Right lobe of liver (tissue), 4 donors: ENCODE measurements around a stretch of chr14.

DNA sequence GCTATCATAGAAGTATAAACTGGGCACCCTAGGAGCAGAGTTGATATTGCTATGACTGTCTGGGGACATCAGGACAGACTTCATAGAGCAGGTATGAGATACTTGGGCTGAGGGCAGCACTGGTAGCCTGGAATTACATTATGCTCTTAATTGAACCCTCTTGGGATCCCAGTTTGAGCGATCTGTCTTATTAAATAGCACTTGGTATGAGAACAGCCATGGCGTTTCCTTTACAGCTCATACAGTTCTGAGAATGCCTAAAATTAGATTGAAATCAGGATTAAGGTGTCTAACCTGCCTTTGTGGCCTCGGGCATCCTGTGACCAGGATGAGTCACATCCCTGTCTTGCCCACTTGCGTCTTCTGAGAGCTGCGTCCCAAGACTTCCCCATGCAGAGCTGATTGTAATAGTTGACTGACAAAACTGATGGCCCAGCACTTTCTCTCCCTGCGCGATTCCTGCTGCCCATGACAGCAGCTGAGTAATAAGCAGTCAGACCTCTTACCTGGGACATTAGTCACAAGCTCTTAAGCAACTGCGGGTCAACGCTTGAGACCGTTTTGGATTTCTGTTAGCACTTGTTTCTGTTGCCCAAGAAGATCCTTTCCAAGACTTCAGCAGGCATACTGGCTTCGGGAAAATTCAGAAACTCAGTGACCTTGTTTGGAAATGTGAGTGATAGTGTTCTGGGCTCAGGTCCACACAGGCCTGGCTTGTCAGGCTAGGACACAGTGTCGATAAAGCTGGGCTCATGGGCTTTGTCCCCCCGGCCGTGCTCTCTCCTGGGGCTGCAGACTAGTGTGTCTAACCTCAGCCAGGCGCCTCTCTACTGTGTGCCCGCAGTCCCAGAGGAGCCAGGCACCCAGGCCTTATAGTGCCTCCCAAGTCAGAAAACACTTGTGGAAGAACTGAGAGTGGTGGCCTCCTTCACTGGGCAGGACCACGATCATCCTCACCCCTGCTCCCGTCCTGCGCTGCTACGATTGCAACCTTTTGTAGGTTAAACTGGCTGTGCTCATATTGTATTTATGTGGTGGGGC lies 169.9 kb upstream of the HIF1A start:
- PRO-cap, 4 experiments: peak in 2 of 4 experiments; most common plus-strand start position 438 of the sequence (in 1); most common minus-strand start position 461 of the sequence (in 2)
- RAMPAGE, long total RNA, 2 experiments: no peak in any of the 2 experiments

DNA sequence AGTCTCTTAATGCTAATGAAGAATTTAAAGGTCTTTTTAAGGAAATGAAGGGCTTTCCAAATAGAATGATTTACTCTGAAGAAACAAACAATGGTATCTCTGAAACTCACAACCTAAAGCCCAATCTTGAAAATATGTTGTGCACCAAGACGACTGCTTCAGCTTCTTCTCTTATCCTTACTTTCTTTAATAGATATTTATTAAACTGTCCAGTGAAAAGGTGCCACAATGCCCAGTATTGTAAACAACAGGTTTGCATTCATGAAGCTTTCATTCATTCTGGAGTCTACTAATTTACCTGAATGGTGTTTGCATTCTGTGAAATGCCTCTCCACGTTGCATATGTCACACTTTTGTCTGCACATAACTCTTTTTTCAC lies 145.1 kb upstream of the HIF1A start:
- PRO-cap, 4 experiments: no peak in any of the 4 experiments
- RAMPAGE, long total RNA, 2 experiments: no peak in any of the 2 experiments

GRCh38 chr14:61553786-61554236 lies 141.5 kb upstream of the HIF1A start:
- PRO-cap, 4 experiments: peak in 2 of 4 experiments; most common plus-strand start chr14:61554041 (in 1); most common minus-strand start chr14:61553867 (in 2)
- RAMPAGE, long total RNA, 2 experiments: no peak in any of the 2 experiments

DNA sequence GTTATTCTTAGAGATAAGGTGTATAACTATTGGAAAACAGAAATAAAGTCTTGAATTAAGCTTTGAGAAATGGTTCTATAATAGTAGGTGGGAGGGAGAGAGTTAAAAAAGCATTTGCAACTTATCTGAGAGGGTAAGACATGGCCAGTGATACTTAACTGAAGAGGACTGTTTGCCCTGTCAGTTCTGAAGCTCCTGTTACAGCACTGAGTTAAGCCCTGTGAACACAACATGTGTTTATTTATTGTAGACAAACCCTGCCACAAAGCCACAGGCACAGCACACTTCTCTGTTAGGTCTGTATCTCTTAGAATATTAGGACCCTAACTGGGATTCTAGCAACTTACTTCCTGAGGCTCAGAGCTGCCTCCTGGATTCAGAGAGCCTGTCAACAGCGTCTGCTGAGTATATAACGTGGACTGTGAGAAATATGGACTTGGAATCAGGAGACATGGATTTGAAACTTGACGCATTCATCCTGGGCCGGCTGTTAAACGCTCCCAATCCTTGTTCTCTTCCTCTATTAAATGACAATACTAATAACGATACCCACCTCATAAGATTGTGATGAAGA lies 135.0 kb upstream of the HIF1A start:
- PRO-cap, 4 experiments: peak in 1 of 4 experiments; most common plus-strand start position 253 of the sequence (in 1); most common minus-strand start position 213 of the sequence (in 1)
- RAMPAGE, long total RNA, 2 experiments: no peak in any of the 2 experiments

DNA sequence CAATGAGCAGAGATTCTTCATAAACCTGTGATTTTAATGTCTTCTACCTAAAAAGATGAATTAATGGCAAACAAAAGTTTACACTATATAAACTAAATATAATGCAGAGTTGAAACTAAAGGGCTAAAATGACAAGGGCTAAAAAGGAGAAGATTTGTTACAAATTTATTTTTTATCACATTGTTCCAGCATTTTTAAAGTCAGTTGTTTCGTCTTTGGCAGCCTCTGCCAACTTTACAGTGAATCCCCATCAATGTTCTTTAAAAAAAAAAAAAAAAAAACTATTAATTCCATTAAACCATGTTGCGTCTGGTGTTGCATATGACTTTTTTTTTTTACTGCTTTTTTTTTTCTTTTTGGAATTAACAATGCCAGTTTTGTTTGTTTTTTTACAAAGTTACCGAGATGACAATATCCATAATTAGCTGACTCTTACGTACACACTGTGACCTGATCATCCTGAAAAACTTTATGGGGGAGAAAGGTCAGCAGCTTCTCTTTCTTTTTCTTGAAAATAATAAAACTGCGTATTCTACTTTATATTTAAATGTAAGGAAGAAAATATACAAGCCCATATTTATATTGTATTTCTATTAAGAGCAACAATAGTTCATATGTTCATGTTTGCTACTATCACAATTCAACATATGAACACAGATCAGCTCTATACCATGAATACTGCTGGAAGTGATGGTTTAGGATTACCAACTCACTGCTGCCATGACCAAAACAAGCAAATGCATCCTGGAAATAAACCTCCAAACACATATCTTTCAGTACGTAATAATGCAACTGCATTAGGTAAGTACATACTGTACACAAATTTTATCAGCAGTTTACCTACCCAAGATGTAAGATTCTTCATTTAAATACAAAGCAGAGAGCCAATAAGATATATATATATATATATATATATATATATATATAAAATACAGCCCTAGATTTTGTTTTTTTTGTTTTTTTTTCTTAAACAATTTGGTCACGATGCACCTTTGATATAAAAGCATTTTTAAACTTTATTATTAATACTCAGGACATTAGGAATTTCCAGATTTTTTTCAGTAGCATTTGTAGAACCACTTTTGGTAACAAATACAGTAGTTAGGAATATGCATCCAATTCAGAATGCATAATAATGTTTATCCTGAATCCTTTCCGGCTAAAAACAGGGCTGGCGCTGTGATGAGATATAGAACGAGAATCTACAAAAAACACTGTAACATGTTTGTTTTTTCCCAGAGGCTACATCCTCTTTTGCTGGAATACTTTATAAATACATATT lies 55.4 kb upstream of the GPHB5 start:
- PRO-cap, 4 experiments: no peak in any of the 4 experiments
- RAMPAGE, long total RNA, 2 experiments: start-site peak on the minus strand in 1 of 2 experiments, centred at positions 567 to 784 of the sequence, 18 to 20 reads per replicate

DNA sequence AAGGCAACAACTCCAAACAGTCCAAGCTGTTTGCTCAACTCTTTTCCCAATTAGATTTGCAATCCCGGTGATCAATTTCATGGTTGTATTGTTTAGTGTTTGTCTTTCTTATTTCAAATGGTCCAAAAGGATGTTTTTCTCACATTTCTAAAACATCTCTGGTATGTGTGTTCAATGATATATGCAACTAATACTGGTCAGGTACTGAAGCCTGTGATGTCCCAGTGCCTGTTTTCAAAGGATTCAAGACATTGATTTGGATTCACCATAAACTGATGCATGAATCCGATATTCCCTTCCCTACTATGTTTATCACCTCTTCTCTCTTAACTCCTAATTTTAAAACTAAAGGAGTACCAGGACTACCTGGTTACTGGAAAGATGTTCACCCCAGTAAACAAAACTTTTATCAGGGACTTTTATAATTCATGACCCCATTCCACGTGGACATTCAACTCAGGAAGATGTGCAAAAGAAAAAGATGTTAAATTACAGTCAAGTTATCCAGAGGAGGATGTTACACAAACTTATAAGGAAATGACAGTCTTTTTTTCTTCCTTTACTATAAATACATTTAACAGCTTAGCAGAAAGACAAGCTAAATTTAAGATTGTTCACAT lies 56.4 kb upstream of the GPHB5 start:
- PRO-cap, 4 experiments: no peak in any of the 4 experiments
- RAMPAGE, long total RNA, 2 experiments: start-site peak on the minus strand in 1 of 2 experiments, centred at positions 216 to 559 of the sequence, 22 to 35 reads per replicate

DNA sequence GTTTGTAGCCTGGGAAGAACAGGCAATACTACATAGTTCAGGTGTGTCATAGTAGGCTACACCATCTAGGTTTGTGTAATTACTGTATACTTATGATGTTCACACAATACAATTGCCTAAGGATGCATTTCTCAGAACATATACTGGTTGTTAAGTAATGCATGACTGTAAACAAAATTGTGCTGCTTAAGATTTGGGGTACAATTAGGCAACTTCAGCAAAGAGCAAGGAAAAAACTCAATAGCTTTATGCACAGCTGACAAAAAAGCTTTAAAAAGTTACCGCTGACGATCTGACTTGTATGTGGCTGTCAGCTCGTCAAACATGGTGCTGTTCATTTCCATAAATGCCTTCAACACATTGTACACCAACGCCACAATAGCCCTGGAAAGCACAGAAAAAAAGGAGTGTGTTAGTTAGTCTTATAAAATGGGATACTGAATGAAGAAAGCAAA lies 63.1 kb upstream of the GPHB5 start:
- PRO-cap, 4 experiments: no peak in any of the 4 experiments
- RAMPAGE, long total RNA, 2 experiments: no peak in any of the 2 experiments

- PRO-cap, 4 experiments: no peak in any of the 4 experiments
- RAMPAGE, long total RNA, 2 experiments: start-site peak on the minus strand in 1 of 2 experiments, at chr14:63434623-63434829 at its widest, 5 reads per replicate
Observed at GRCh38 chr14:63434336-63435078, 108.7 kb downstream of the PPP2R5E start.

DNA sequence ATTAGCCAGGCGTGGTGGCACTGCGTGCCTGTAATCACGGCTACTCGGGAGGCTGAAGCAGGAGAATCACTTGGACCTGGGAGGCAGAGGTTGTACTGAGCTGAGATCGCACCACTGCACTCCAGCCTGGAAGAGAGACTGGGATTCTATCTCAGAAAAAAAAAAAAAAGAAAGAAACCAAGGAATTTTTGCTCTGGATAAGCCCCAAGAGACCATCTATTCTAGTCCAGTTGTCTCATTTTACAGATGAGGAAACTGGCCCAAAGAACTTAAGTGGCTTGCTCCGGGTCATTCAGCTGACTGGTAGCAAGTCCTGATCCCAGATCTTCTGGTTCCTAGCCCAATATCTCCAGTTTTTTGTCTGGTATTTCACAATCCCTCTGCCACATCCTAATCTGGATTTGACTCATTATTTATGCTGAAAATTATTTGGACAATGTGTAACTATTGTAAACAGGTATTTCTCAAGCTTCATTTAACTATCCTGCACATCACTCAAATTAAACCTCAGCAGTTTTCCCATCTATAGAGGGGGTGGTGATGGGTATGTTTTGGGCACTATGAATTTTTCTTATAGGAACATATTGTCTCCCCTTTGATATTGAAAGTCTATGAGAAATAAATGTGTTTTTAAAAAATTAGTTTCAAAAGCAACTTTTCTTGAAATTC lies 43.5 kb downstream of the PPP2R5E start:
- PRO-cap, 4 experiments: peak in 2 of 4 experiments; most common minus-strand start position 330 of the sequence (in 2)
- RAMPAGE, long total RNA, 2 experiments: no peak in any of the 2 experiments

GRCh38 chr14:63650752-63651156 lies 9.1 kb upstream of the WDR89 start:
- PRO-cap, 4 experiments: no peak in any of the 4 experiments
- RAMPAGE, long total RNA, 2 experiments: no peak in any of the 2 experiments

DNA sequence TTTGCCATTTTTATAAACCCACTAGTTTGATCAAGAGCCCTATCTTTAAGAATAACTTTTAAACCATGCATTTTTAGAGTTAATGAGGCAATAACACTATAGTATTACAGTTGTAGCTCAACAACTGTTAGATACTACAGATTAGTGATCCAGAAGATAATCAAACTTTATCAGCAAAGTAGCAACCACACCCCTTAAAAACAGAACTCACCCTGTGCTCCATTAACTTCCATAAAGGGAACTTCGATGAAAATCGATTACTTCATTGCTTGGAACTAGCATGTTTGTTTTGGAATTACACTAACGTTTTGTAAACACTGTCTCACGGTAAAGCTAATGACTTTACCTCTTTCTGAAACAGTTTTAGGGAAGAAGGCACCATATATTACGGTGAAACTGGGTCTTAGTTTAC lies 1.4 kb downstream of the SGPP1 start:
- PRO-cap, 4 experiments: peak in 4 of 4 experiments; most common plus-strand start position 356 of the sequence (in 4); most common minus-strand start position 233 of the sequence (in 2)
- RAMPAGE, long total RNA, 2 experiments: no peak in any of the 2 experiments

DNA sequence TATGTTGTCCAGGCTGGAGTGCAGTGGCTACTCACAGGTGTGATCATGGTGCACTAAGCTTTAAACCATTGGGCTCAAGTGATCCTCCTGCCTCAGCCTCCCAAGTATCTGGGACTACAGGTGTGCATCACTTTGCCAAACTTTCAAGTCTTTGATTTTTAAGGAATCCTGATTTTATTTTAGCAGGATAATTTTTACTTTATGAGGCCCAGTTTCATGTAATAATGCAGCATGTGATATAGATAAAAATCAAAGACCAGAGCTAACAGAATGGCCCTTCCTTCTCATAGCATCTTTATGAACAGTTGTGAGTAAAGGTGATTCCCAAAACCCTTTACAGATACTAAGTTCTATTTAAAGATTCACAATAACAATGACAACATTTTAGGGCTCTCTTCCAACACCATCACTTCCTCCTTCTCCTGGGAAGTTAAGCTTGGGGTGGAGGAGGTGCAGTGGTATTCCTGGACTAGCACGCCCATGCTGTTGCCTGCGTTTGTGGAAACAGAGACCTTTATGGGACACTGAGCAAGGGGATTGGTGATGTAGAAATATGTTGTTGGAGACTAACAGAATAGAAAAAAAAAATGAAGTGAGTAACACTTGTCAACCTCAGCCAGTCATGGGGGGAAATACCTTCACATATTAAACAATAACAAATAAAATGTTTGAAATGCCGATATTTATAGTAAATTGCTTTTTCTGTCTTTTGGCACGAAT lies 22.4 kb downstream of the SYNE2 start:
- PRO-cap, 4 experiments: peak in 1 of 4 experiments; most common plus-strand start position 461 of the sequence (in 1)
- RAMPAGE, long total RNA, 2 experiments: no peak in any of the 2 experiments

GRCh38 chr14:63893505-63894057 lies 40.8 kb downstream of the SYNE2 start:
- PRO-cap, 4 experiments: peak in 1 of 4 experiments; most common minus-strand start chr14:63893959 (in 1)
- RAMPAGE, long total RNA, 2 experiments: no peak in any of the 2 experiments

DNA sequence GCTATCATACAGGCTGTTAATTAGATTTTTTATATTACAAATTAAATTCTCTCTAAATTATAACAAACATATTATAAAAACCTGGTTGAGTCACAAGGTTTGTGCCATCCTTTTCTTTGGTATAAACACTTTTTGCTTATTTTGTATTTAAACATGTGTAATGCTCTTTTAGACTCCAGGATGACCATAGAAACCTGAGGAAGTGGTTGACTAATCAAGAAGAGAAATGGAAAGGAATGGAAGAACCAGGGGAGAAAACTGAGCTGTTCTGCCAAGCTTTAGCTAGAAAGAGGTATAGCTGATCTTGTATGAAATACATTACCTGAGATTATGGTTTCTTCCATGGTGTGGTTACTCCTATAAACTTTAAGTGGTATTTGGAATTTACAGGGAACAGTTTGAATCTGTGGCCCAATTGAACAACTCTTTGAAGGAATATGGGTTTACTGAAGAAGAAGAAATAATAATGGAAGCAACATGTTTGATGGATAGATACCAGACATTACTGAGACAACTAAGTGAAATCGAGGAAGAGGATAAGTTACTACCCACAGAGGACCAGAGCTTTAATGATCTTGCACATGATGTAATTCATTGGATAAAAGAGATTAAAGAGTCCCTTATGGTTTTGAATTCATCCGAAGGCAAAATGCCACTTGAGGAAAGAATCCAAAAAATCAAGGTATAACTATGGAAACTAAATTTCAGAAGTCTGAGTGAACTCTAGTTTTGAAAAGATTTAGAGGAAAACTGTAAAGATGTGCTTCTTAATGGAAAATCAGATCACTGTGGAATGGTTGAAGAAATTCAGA lies 172.1 kb downstream of the SYNE2 start:
- PRO-cap, 4 experiments: no peak in any of the 4 experiments
- RAMPAGE, long total RNA, 2 experiments: no peak in any of the 2 experiments

DNA sequence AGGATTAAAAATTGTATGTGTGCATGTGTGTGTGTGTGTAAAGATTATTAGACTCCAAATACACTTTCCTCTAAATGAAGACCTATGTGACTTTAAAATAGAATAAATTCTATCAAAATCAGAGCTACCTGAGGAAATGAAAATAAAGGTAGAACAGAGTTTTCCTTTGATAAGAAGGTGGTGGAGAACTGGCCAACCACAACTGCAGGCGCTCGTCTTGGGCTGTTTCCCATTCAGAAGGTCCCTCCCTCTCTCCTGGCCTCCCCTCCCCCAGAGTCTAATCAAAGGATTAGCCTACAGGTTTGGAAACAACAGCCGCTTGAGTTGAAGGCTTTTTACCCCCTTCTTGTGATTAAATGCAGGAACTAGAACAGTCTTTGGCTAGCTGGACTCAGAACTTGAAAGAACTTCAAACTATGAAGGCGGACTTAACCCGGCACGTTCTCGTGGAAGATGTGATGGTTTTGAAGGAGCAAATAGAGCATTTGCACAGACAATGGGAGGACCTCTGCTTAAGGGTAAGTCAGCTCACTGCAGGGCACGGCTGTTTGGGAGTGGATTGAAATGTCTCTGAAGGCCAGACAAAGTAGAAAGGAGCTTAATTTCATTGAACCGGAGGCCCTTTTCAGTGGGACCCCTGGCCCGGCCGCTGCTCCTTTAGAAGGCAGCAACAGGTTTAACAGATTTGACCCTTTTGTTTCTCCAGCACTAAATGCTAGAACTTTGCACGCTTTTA lies 107.9 kb downstream of the ESR2 start:
- PRO-cap, 4 experiments: peak in 1 of 4 experiments; most common plus-strand start position 376 of the sequence (in 1)
- RAMPAGE, long total RNA, 2 experiments: no peak in any of the 2 experiments

- PRO-cap, 4 experiments: peak in 1 of 4 experiments; most common plus-strand start chr14:64197211 (in 1); most common minus-strand start chr14:64197191 (in 1)
- RAMPAGE, long total RNA, 2 experiments: no peak in any of the 2 experiments
Observed at GRCh38 chr14:64196352-64197652, 97.4 kb downstream of the ESR2 start.

GRCh38 chr14:64217332-64217634 lies 76.9 kb downstream of the ESR2 start:
- PRO-cap, 4 experiments: no peak in any of the 4 experiments
- RAMPAGE, long total RNA, 2 experiments: no peak in any of the 2 experiments

- PRO-cap, 4 experiments: no peak in any of the 4 experiments
- RAMPAGE, long total RNA, 2 experiments: no peak in any of the 2 experiments
Observed at GRCh38 chr14:64487735-64488190, 15.9 kb downstream of the ZBTB25 start.

DNA sequence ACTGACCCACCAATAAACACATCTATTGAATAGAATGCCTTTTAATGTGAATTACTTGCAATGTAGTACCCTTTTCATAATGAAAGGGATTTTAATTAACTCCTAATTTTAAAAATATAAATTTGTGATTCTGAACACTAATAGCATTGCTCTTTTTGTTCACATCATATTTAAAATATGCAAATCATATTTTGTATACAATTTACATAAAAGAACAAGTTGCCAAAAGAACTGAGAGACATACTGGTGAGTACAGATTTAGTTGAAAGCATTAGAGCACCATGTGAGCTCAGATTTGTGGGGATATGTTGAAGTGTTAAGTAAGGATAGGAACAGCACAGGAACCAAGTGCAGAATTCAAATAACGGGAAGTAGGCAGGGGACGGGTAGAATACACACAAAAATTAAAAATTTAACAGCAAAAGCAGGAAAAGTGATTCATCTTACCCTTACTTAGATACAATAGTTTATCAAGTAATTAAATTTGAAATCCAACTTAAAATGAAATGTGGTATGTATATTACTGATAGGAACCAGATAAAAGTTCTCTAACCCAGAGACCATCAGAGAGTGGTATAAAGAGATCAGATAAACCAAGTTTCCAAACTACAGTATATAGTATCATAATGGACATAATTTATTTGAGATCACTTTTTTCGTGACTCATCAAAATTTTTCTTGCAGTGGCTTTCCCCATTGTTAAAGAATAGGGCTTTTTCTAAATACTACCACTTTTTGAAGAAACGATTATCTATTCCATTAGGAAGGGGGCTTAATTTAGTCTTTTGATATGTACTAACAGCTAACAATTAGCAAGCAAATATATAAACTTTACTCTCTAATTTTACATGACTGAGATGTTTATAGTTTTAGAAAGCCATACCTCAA lies 15.4 kb upstream of the HSPA2 start:
- PRO-cap, 4 experiments: peak in 2 of 4 experiments; most common plus-strand start position 367 of the sequence (in 2)
- RAMPAGE, long total RNA, 2 experiments: no peak in any of the 2 experiments

DNA sequence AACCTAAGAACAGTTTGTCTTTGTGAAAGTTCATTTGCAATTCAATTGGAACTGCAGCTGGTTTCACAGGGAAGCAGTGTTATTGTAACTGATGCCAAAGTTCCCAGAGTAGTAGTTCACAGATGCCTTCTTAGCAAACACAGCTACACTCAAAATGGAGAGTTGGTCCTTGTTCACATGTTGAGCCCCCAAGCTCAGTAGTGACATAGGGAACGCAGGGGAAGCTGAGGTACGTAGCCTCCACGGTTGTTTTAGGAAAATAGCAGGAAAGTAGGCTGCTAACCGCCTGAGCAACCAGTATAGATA lies 23.4 kb downstream of the PPP1R36 start:
- PRO-cap, 4 experiments: no peak in any of the 4 experiments
- RAMPAGE, long total RNA, 2 experiments: no peak in any of the 2 experiments